Psoas muscle (tissue), 2 donors: Measurements from ENCODE around the gene ENSG00000283205.

DNA sequence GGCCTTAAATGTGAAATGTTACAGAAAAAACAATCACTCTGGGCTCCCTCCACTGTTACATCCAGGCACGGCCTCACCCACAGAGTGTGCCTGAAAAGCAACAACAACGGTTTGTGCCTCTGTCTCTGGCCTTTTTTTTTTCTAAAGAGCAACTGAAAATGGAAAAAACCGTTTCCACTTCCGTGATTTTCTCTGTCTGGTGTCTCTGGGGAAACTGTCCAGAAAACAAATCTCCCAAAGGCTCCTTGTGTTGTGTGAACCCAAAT lies 221.7 kb upstream of the TUT7 start:
- PRO-cap, 2 experiments, result no peak in any of the 2 experiments

DNA sequence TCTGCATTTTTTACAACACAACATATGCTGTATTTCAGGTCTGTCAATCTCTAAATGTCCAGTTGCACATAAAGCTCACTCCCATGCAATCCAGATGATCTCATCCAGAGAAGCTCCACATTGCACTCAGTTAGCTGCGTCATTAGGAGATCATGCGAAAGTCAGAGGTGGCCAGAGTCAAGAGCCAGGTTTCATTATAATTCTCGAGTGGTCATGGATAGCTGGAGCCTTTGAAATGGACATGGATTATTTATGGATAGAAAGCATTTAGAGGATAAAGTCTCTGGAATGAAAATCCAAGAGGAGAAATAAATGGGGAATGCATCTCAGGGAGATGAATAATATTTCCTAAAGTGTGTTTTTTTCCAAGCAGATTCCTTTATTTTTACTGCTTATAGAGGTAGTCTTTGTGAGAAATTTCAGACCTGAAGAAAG lies 232.2 kb downstream of the GAS1 start:
- PRO-cap, 2 experiments, result no peak in any of the 2 experiments

DNA sequence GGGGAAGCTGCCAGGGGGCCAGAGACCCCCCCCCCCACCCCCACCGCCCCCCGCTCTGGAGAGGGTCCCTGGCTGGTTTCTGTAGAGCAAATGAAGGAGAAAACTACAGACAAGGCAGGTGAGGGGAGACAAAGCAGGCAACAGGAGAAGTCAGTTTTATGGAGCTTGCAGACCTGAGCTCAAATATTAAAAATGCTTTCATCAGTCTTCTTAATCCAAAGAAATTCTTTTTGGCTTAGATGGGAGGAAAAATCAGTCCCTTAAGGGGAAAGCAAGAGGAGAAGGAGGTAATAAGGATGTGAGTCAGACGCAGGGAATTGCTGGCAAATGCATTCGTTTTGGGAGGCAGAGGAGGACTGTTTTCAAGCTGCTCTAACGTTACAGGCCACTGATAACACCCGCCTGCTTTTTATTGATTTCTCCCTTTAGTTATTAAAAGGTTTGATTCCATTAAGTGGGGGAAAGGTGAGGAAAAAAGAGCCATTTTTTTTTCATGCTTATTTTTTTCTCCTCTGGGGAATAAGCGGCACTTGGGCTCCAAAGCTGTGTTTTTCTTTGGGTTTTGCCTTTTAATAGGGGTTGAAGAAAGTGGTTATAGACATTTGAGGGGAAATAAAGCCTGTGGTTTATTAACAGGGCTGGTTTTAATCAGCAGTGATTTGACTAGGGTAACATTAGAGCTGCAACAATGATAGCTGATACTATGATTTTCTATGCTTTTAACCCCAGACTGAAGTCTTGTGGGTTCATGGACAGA lies 225.4 kb downstream of the GAS1 start:
- PRO-cap, 2 experiments, result no peak in any of the 2 experiments

GRCh38 chr9:87513893-87514517 lies 16.3 kb downstream of the DAPK1 start:
- PRO-cap, 2 experiments, result no peak in any of the 2 experiments

- PRO-cap, 2 experiments, result no peak in any of the 2 experiments
Observed at GRCh38 chr9:87582015-87582510, 84.4 kb downstream of the DAPK1 start.

GRCh38 chr9:87631911-87633182 lies 93.6 kb upstream of the CTSL start:
- PRO-cap, 2 experiments, result no peak in any of the 2 experiments

DNA sequence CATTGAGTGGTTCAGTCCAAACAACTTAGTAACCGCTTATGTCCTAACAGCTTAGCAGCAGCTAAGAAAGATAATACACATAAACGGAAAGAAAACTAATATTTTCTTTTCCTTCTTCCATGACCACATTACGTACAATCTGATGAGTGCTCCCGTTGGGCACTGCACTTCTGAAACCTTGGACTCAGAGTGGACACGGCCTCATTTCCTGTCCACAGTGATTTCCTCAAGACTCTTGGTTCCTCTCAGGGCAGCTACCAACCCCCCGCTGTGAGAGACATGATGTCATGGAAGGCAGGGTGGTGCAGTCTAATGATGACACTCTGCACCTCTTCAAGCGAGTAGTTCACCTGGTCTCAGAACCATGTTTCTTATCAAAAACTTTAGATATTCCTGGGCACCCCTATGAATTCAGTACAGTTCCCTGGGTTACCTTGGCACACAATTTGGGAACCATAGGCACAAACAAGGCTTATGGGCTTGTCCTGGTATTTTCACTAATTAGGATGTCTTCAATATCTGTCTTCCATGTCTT lies 68.7 kb upstream of the CTSL start:
- PRO-cap, 2 experiments, result no peak in any of the 2 experiments

- PRO-cap, 2 experiments, result no peak in any of the 2 experiments
Observed at GRCh38 chr9:87886335-87886660, 3.6 kb downstream of the SPATA31E1 start.

DNA sequence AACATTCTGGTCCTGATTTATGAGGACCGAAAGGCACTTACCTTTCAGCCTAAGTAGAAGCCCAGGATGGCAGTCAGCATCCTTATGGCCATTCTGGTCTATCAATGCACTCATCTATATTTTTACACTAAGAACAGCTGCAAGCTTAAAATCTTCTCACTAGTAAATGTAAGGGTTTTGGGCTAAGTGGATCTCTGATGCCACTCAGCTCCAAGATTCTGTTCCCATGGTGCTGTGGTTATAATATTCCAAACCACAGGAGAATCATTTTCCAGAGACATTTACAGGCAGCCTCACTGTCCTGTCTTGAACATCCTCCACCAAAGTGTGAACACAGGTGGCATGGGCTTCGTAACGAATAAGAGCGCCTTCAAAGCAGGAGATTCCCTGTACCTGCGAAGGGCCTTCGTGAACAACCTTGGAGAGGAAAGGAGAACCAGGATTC lies at the start of gene ENSG00000283205:
Gene ENSG00000283205, plus strand, starts transcription at position 290 of the 445 bp plus-strand sequence.
- PRO-cap, 2 experiments, result no peak in any of the 2 experiments

DNA sequence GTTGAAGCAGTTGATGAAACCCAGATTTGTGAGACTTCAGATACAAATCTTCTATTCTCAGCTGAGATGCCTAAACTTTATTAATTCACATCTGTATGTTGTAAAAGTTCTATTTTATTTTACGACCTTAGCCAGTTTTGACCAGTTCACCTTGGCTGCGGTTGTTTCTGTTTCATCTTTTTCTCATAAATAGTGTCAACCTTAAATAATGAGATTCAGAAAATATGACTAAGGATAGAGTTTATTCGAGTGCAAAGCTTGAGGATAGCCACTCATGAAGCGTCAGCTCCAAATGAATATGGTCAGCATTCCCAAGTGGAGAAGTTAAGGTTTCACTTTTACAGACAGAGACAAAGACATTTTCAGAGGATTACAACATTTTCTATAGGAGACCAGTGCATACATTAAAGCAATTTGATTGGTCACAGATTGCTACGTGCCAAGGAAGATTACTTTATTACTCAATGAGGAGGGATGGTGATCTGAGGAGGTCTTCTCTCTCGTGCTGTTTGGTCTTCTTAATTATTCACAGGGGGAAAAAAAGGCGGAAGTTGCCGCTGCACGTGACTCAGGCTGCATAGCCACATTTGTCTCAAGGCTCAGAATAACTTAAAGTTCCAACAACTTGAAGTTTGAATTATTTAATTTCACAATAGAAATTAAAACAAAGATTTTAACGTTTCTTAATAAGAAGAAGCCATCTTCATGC lies 60.0 kb upstream of the SPATA31C2 start:
- PRO-cap, 2 experiments, result no peak in any of the 2 experiments

DNA sequence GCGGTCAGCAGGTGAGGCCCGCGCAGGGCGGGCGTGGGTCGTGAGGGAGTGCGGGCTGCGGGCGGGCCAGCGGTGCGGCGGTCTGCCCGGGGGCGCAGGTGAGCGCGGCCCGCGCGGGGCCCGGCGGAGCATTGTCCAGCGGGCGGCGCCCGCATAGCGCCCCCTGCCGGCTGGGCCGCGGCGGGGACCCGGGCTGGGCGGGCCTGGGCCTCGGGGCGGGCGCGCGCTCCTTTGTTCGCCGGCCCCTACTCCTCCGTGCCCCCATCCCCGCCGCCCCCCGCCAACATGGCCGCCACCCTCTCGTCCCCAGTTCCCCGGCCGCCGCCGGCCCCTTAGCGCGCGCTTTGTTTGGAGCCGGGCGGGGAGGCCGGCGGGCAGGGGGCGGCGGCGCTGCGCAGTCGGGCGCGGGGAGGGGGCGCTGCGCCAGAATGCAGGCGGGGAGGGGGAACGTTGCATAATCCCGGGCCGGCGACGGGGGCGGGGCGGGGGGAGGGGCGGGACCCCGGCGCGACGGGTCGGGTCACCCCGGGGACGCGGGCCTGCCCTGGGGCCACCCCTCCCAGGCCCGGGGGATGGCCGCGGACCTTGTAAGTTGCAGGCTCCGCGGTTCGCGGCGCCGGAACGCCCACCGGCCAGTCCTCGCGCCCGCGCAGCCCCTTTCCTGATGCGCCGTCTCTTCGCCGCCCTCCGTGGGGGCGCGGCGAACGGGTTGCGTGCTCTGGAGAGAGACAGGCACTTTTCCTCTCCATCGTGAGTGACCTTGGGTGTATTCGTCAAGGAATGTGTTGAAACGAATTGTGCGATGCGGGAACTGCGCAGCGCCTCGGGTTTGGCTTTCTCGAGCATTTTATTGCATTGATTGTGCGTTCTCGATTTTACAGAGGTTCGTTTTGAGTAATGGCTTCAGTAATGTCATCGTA lies 544 bp downstream of the SPIN1 start:
- PRO-cap, 2 experiments, result peak in 1 of 2 experiments; most common plus-strand start position 264 of the sequence (in 1); most common minus-strand start position 155 of the sequence (in 1)

- PRO-cap, 2 experiments, result no peak in any of the 2 experiments
Observed at GRCh38 chr9:88604585-88605121, 69.7 kb downstream of the NXNL2 start.

- PRO-cap, 2 experiments, result no peak in any of the 2 experiments
Observed at GRCh38 chr9:88923536-88923811, 67.8 kb upstream of the S1PR3 start.

- PRO-cap, 2 experiments, result no peak in any of the 2 experiments
Observed at GRCh38 chr9:89001696-89002190, 10.5 kb downstream of the S1PR3 start.

DNA sequence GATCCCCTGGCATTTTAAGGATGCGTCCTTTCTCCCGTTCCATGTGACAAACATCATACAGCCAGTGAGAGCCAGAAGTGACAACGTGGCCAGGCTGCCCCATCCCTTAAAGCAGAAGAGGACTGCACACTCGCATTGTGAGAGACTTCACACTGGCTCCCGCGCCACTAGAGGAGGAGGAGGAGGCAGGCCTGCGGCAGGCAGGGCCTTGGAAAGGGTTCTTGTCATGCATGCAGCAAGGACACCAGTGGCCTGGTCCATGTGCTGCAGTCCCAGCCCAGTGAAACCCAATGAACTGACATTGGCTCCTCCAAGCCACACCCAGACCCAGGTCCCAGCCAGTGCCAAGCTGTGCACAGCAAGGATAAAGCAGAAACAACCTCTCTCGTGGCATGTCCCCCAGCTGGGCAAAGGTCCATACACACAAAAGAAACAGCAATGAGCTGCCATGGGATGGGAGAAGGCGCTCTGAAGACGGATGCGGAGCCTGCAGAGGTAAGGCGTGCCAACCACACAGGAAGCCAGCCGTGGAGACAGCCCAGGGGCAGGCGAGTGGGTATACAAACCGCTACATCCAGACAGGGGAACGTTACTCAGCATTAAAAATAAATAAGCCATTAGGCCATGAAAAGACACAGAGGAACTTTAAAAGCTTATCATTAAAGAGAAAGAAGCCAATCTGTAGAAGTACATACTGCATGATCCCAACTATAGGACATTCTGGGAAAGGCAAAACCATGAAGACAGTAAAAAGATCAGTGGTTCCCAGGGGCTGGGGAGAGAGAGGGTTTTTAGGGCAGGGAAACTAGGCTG lies 89.2 kb downstream of the SEMA4D start:
- PRO-cap, 2 experiments, result no peak in any of the 2 experiments

DNA sequence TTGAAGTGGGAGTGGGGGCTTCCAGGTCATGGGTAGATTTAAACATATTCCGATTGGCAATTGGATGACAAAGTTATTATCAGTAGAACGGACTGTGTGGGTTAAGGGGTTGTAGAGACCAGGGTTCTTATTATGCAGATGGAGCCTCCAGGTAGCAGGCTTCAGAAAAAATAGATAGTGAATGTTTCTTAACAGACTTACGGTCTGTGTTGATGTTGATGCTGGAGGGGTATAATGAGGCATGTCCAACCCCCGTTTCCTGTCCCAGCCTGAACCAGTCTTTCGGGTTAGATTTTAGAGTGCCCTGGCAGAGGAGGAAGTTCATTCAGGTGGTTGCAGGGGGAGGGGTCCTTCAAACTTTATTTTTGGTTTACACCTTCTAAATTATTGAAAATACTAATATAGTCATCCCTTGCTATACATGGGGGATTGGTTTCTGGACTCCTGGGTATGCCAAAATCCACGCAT lies 9.7 kb upstream of the SEMA4D start:
- PRO-cap, 2 experiments, result no peak in any of the 2 experiments

DNA sequence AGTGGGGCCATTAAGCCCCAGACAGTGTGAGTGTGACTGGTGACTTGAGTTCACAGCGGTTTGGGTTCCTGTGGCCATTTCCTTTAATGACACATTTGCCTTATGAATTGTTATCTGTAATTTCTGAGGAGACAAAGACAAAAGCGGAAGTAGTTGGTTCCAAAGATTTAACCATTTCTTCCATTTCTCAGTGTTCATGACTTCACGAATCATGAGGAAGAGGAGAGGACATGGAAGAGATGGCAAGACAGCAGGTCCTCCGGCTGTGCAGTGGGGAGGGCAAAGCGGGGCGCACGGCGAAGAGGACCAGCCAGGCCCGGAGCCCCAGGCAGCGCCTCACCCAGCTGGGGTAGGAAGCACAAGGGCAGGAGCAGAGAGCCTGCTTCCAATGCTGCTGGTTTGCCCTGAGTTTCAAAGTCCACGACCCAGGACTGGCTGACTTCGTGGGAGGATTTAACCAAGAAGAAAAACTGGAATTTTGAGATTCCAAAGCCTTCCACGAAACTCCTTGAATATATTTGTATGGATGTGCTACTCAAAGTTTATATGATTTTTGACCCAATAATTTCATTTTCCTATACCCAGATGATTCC lies 28.0 kb upstream of the SEMA4D start:
- PRO-cap, 2 experiments, result no peak in any of the 2 experiments

DNA sequence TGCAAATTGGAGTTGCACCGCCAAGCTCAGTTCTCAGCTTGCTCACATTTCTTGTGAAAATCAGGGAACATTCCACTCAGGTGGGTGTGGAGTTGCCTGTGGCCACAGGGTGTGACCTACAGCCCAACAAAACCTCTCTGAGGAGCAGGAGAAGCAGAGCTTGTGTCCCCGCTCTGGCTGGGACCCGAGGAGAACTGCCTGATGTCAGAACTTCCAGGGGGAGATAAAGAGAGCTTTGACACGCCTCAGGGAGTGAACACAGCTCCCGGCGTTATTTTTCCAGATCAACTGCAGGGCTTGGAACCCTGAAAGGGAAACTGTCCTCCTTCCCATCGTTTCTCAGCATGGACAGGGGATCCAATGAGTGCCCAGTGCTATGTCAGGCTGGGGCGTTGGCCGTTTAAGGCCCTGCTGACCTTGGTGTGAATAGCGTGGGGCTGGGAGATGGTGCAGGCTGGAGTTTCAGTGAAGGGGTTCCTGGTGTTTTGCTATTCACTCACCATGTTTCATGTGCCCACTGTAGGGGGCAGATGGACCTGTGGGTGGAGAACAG lies 21.9 kb downstream of the GADD45G start:
- PRO-cap, 2 experiments, result no peak in any of the 2 experiments

DNA sequence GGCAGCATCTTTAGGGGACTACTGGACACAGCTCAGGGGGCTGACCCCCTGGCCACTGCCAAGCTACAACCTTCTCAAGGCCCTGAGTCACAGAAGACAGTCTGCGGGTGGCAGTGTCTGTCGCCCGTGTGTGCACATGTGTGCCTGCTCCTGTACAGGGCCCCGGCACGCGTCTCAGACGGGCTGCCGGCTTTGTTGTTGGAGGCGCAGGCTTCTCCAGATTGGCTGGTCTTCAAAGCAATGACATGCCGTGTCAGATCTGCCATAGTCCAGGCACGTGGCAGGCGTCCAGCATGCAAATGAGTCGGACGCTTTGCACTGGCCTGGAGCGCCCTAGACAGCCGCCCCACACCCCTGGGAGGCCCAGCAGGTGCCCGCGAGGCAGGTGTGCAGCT lies 71.4 kb downstream of the GADD45G start:
- PRO-cap, 2 experiments, result no peak in any of the 2 experiments

DNA sequence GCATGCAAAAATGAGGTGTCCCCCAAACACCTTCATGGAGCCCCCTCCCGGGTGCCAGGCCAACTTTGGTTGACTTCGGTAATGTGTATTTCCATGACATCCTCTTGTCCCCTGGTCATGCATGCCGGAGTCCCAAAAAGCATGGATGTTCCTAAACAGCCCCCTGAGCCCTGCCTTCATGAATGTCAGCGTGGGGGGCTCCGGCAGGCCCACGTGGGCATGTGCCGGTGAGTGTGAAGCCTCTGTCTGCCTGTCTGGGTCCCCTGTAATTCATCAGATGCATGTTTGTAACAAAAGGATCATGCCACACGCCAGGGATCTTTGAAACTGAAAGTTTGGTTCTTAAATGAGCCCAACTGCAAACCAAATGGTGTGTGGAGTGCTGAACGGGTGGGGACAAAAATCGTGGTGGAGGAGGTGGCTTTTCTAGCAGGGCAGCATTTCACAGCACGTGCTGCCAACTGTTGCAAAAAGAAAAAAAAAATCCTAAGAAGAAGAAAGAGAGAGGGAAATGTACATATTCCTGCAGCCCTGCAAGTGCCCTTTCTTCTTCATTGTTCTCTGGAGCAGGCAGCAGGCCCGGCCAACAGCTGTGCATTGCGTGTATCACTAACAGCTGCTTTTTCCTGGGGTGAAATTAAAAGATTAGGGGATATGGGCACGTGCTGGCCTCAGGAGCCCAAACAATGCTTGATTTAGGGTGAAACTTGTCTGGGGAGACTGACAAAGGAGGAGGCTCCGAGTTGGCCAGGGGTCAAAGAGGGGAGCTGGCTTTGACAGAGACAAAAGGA lies 72.8 kb downstream of the GADD45G start:
- PRO-cap, 2 experiments, result no peak in any of the 2 experiments